GM19239 (cell line): ENCODE results near the genes ARRDC1 and CACNA1B.

- RRBS, result 1% methylated on average over 55 of the region's 94 CpGs
These were observed at the start of gene ARRDC1 for GRCh38 chr9:137605600-137606274. Gene ARRDC1 (plus strand): TSS chr9:137605686.

DNA sequence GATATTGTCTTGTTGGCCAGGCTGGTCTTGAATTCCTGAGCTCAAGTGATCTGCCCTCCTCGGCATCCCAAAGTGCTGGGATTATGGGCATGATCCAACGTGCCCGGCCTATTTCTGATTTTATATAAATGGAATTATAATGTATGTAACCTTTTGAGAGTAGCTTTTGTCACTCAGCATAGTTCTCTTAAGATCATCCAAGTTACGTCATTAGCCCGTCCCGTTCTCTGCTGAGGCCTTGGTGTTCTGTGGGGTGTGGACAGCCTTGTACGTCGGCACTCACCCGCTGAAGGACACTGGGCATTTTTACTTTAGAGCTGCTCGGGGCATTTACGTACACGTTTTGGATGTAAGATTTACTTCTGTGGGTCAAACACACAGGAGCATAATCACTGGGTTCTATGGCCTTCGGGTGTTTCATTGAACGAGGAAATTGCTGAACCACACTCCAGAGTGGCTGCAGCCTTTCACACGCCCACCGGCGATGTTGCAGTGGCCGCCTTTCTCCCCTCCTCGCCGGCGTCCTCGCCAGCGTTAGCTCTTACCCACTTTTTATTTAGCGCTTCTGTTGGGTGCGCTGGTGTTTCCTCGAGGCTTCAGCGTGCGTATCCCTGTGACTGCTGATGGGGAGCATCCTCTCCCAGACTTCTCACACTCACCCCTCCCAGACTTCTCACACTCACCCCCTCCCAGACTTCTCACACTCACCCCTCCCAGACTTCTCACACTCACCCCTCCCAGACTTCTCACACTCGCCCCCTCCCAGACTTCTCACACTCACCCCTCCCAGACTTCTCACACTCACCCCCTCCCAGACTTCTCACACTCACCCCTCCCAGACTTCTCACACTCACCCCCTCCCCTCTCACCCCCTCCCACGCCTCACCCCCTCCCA, 101.9 kb downstream of the EHMT1 start:
- RRBS, result no CpG with 5 or more reads among the region's 30 CpGs

DNA sequence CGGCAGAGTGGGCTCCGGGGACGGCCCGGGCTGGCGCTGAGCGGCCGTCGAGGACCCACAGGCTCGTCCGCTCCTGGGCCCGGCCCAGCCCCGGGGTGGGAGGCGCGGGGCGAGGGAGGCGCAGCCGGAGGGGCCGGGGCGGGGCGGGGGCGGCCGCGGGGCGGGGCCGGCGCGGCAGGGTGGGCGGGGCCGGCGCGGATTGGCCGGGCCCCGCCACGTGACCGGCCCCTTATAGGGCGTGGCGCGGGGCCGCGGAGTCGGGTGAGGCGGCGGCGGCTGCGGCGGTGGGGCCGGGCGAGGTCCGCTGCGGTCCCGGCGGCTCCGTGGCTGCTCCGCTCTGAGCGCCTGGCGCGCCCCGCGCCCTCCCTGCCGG, at the start of gene CACNA1B:
Gene CACNA1B (plus strand): TSS at position 260 of the 373 bp plus-strand sequence.
- RRBS, result 14% methylated on average over 32 of the region's 60 CpGs